Brain (tissue), 1 donor: ENCODE results near the genes BCAN and NTRK1.

GRCh38 chr1:156486605-156487245, 13.8 kb downstream of the MEF2D start:
- RRBS, result no CpG with 5 or more reads among the region's 5 CpGs

DNA sequence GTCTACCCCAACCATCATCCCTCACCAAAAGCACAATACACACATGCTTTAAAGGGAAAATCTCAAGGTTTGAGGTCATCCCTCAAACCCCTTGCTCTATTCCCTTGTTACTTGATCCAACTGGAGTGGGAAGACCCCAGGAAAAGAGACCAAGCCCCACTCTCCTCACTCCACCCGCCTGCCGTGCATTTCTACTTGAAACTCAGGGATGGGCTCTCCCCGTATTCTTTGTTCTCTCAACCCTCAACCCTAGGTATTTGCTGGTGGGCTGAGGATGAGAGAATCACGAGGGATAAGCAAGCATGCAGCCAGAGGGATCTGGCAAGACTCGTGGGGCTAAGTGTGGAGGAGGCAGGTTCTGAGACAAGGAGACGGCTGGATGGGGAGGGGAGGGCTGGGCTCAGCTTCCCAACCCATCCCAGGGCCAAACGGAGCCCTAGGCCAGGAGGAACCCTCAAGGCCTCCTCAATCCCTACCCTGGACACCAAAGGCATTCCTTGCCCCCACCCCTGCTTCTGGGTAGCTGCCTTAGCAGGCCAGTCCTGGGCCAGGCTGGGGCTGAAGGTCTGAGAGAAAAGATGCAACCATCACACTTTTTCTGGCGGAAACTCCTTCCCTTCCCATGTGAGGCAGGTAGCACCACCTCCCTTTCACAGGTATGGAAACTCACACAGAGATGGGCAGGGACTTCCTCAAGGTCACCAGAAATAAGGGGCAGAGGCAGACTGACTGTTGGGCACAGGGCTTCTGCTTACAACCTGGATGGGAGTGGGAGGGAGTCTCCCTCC, 6.3 kb downstream of the MEF2D start:
- RRBS, result no CpG with 5 or more reads among the region's 8 CpGs

DNA sequence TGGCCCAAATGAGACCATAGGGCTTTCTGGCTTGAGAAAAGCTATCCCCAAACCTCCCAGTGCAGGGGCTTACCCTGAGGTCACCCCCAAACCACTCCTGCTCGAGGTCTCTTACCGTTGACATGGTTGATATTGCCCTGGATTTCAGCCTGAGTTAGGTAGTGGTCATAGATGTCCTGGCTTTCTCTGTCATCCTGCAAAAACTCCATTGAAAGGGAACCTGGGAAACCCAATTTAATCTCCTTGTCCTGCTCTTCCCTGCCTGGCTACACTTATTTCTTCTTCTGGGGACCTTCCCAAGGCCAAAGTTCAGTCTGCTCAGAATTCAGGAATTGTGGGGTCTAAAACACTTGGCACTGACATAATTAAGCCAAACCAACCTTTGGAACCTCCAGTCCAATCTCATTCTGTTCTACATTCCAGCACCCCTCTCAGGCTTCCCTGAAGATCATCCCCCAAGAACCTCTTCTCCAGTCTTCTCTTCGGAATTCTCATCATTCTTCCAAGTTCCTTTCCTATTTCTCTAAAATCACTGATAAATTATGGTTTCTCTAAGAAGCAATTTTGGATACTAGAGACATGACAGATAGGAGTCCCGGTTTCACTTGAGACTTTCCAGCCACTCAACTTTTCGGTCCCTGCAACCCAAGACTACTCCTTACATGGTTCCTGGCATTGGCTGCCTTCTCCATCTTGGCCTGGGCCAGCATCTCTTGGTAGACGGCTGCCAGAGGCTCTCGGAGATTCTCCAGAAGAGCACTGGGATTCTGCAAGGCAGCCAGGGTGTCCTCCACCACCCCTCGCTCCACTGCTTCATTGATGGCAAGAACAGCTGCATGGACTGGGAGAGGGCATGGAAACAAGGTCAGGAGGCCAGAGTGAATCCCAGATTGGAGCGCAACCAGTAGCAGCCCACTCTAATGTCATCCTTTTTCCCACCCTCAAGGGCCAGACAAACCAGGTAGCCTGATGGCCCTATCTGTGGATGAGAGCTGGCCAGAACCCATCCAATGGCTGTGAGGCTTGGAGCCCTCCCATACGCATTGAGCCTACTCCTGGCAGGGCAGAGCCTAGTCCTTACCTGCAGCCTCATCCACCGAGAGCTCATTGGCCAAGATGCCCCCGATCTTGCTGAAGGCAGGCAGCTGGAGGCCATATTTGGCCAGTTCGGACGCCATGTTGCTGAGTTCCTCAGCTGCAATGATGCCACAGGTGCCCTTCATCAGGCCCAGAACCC, 9.5 kb downstream of the IQGAP3 start:
- RRBS, result no CpG with 5 or more reads among the region's 14 CpGs

DNA sequence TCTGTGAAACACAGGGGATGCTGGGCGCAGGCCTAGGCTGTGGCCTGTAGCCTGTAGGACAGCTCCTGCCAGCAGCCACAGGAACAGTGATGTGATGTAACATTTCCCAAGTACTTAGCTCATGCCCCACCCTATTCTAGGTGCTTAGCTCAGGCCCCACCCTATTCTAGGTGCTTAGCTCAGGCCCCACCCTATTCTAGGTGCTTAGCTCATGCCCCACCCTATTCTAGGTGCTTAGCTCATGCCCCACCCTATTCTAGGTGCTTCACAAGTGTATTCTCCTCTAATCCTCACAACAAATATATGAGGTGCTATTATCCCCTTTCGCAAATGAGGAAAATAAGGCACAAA, 4.6 kb upstream of the NAXE start:
- RRBS, result no CpG with 5 or more reads among the region's 2 CpGs

DNA sequence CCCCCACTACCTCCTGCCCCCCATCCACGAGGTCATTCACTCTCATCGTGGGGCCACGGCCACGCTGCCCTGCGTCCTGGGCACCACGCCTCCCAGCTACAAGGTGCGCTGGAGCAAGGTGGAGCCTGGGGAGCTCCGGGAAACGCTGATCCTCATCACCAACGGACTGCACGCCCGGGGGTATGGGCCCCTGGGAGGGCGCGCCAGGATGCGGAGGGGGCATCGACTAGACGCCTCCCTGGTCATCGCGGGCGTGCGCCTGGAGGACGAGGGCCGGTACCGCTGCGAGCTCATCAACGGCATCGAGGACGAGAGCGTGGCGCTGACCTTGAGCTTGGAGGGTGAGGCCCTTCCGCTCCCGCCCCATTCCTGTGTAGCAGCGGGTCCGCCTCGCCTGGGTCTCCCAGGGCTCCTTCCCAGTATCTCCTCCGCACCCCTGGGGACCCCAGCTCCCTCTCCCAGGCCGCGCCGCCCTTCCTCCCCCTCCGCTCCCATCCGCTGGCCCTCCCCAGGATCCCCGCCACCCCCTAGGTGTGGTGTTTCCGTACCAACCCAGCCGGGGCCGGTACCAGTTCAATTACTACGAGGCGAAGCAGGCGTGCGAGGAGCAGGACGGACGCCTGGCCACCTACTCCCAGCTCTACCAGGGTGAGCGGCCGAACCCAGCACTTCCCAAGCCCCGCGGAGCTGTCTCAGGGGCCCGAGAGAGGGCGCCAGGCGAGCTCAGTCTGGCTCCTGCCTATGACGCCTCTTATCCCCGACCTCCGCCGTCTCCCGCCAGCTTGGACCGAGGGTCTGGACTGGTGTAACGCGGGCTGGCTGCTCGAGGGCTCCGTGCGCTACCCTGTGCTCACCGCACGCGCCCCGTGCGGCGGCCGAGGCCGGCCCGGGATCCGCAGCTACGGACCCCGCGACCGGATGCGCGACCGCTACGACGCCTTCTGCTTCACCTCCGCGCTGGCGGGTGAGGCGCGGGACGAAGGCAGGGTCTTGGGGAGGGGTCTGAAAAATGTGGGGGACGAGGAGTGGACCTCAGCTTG, 4.9 kb downstream of the HAPLN2 start:
- RRBS, result 29% methylated on average over 13 of the region's 95 CpGs

DNA sequence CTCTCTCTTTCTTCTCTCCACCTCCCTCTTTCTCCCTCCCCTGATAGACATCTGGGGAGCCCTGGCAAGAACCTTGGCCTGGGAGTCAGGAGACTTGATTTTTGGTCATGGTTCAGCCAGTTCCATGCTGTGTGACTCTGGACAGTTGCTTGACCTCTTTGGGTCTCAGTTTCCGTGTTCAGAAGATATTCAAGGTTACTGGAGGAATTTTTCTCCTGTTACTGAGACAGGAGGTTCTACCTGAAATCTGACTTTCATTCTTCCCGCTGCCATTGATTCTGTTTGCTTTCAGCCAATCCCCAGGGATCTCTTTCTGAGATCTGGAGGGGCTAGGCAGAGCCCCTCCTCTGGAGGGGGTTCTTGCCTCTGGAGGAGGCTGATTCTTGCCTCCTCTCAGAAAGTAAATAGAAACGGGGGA, 3.1 kb upstream of the BCAN start:
- RRBS, result no CpG with 5 or more reads among the region's 3 CpGs

DNA sequence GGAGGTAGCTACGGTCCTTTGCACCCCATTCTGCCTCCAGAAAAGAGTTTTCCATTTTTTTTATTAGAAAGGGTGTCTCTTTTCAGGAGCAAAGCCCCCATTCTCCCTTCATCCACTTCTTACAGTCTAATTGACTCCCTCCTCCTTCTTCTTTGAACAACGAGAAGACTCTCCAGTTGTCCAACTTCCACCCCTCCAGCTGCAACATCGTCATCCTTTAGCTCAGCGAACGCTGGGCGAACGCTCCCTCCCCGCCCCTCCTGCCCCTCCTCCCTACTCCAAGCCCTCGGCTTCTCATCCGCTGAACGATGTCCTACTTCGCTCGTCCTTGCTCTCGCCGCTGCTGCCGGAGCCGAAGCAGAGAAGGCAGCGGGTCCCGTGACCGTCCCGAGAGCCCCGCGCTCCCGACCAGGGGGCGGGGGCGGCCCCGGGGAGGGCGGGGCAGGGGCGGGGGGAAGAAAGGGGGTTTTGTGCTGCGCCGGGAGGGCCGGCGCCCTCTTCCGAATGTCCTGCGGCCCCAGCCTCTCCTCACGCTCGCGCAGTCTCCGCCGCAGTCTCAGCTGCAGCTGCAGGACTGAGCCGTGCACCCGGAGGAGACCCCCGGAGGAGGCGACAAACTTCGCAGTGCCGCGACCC, at the start of gene BCAN:
Gene BCAN (plus strand): TSS at position 496 of the 636 bp plus-strand sequence.
- RRBS, result 2% methylated on average over 20 of the region's 47 CpGs

DNA sequence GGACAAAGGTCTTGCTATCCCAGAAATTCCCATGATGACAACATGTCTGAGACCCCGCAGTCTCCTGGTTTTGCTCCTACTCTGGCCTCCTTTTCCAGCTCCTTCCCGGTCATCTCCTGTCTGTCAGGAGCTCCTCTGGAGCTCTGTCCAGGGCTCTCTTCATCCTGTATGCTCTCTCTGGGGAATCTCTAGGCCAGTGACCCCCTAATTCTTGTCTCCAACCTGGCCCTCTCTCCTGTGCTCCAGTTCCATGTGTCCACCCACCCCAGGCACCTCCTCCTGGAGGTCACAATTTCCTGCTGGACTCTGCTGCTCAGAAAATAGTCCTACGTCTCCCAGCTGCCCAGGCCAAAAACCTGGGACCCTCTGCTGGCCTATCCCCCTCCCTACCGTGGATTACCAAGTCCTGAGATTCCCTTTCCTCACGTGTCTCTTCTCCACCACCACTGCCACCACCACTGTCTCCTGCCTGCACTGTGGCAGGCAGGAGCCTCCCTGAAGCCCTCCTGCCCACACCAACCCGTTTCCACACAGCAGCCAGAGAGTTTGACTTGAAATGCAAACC, 11.7 kb downstream of the NES start:
- RRBS, result no CpG with 5 or more reads among the region's 6 CpGs

- RRBS, result no CpG with 5 or more reads among the region's 4 CpGs
Measured at GRCh38 chr1:156669671-156670018, 7.6 kb downstream of the NES start.

- RRBS, result no CpG with 5 or more reads among the region's 10 CpGs
Measured at GRCh38 chr1:156674231-156674892, 2.8 kb downstream of the NES start.

- RRBS, result no CpG with 5 or more reads among the region's 10 CpGs
Measured at GRCh38 chr1:156692277-156692707, 13.1 kb downstream of the CRABP2 start.

- RRBS, result no CpG with 5 or more reads among the region's 16 CpGs
Measured at GRCh38 chr1:156741237-156741718, 390 bp upstream of the MRPL24 start.

- RRBS, result no CpG with 5 or more reads among the region's 29 CpGs
Measured at GRCh38 chr1:156752100-156752708, 729 bp upstream of the HDGF start.

DNA sequence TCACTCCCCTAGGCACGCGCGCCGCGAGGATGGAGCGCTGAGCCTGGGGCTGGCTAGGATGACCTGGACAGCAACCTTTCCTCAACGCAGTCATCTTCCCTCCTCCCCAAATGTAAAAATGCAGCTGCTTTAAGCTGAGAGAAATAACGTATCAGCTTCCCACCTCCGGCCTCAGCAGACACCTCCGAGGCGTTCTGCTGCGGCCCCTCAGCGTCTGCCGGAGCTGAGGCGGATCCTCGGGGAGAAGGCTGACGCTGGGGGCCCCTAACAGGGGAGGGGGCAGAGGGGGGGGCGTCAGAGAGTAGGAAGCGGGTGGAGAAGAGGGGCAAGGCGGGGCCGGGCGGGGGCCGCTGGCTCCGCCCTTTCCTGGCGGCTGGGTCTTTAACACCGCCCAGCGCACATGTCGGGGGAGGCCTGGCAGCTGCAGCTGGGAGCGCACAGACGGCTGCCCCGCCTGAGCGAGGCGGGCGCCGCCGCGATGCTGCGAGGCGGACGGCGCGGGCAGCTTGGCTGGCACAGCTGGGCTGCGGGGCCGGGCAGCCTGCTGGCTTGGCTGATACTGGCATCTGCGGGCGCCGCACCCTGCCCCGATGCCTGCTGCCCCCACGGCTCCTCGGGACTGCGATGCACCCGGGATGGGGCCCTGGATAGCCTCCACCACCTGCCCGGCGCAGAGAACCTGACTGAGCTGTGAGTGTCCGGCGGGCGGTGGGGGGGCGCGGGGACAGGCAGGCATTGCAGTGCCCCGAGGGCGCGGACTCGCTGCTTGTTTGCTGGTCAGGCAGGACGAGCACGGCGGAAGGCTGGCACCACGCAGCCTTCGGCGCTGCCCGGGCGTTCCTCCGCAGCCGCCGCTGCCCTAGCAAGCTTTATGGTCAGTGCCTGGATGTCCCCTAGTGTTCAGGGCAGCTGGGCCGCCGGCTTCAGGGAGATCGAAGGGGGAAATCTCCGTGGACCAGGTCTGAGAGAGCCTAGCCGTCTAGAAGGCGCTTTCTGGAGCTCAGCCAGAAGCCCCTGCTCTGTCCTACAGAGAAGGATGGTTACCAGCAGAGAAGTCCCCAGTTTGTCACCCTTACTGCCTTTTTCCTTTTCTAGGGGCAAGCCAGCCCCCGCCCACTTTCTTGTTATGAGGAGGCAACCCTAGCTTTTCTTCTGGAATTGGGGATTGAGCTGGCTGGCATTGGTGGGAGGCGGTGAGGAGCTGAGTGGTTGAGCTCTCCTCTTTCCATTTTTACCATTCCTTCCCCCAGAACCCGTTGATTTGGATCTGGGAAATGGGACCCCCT, at the start of gene NTRK1:
Gene NTRK1 (plus strand): TSS at position 409 of the 1,286 bp plus-strand sequence.
- RRBS, result 7% methylated on average over 18 of the region's 83 CpGs

- RRBS, result 62% methylated on average over 3 of the region's 13 CpGs
Measured at GRCh38 chr1:156894577-156895568, 1.4 kb downstream of the PEAR1 start.

DNA sequence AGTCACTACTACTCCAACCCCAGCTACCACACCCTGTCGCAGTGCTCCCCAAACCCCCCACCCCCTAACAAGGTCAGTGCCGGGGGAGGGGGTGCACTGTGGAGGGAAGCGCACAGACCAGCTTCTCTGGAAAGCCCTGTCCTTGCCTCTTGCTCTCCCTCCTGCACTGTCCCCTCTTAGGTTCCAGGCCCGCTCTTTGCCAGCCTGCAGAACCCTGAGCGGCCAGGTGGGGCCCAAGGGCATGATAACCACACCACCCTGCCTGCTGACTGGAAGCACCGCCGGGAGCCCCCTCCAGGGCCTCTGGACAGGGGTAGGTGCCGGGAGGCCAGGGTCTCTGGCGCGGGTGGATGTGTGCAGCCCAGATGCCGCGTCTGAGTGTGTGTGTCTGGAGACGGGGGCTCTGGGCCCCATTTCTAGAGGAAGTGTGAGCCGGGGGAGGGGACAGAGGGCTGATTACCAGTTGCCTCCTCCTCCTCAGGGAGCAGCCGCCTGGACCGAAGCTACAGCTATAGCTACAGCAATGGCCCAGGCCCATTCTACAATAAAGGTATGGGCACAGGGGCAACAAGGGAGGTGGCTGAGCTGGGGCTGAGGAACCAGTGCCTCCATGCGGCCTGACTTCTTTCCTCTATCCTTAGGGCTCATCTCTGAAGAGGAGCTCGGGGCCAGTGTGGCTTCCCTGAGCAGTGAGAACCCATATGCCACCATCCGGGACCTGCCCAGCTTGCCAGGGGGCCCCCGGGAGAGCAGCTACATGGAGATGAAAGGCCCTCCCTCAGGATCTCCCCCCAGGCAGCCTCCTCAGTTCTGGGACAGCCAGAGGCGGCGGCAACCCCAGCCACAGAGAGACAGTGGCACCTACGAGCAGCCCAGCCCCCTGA, 7.0 kb upstream of the LRRC71 start:
- RRBS, result 84% methylated on average over 4 of the region's 23 CpGs

DNA sequence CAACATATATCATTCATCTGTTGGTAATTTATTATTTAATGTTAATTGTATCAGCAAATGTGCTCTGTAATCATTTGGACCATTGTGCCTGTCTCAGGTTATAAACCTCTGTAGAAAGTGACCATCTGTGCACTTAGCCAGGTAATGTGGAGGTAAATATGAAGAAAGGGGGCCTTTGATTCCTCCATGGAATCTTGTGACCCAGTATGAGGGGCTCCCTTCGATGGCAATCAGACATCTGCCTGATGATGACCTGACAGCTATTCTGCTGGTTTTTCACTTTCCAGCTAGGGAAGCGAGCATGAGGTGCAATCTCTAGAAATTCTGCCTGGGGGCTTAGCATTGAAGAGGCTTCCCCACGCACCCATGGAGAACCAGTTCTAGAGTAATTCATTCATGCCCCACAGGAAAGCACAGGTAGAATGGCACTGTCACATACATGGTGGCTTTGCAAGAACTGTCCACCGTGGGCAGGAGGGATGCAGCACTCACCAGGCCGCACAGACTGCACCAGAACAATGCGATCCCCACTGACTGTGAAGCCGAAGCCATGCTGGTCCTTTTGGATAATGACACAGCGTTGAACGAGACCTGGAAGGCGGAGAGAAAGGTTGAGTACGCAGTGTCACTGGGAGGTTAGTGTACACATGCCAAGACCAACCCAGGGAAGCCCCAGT, 61.6 kb downstream of the ARHGEF11 start:
- RRBS, result no CpG with 5 or more reads among the region's 11 CpGs

DNA sequence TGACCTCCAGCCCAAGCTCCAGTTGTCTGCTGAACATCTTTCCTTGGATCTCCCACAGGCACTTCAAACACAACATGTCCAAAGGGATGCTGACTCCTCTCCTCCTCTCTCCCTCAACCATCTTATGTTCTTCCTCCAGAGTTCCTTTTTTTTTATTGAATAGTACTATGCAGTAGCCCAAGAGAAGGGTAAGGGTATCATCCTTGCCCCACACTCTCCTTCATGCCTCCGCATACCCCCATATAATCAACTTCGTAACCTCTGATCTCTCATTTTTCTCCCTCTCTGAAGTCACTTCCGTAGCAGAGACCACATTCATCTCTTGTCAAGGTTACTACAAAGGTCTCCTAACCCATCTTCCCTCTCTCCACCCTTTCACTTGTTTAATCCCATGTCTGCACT, 12.4 kb downstream of the ARHGEF11 start:
- RRBS, result no CpG with 5 or more reads among the region's 3 CpGs

DNA sequence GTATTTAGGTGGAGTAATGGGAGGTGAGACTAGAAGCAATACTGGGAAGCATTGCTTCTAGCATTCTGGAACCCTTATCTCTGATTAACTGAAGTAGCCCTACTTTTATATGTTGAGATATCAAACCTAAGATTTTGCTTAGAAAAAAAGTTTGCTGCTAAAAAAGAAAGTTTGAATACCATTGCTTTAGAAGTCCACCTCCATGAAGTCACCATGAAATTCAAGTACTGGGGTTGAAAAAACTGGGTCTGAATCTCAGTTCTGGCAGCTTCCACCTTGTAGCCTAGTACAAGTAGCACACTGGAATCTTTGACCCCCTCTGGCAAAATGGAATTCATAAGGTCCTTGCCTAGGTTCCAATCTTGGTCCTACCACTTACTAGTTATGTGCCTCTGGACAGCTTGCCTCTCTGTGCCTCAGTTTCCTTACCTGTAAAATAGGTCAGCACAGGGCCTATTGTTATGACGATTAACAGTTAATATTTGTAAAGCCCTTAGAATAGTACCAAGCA, 7.9 kb downstream of the ETV3 start:
- RRBS, result no CpG with 5 or more reads among the region's 1 CpG

- RRBS, result no CpG with 5 or more reads among the region's 21 CpGs
Measured at GRCh38 chr1:157163498-157164171, 25.4 kb upstream of the ETV3 start.